Skeletal muscle satellite cell (primary cell): ENCODE results near the gene GLUL.

DNA sequence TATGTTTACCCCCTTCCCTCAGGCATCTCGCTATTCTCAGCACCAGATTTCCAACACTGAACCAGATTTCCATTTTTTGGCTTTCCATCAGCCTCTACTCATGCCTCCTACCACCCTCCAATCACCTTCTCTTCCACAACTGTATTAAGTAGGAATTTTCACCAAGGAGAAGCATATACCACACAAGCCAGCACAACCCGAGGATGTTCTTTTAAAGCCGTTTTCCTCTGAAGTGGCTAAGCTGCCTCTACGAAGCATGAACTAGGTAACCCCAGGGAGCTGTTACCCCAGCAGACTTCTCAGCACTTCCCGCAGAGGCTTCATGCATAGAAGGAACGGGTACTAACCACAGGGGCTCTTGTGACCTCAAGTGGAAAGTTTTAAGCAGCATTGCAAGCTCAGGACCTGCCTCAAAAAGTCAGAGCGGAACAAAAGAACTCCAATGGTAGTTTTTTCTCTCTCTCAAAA is 41.2 kb downstream of the STX6 start:
- CAGE, long polyA plus RNA = no peak

GRCh38 chr1:181040282-181040940 is 6.6 kb downstream of the MR1 start:
- CAGE, long polyA plus RNA = no peak

GRCh38 chr1:181128632-181129649 is 40.4 kb downstream of the IER5 start:
- CAGE, long polyA plus RNA = no peak

GRCh38 chr1:181161306-181161867 is 72.9 kb downstream of the IER5 start:
- CAGE, long polyA plus RNA = no peak

DNA sequence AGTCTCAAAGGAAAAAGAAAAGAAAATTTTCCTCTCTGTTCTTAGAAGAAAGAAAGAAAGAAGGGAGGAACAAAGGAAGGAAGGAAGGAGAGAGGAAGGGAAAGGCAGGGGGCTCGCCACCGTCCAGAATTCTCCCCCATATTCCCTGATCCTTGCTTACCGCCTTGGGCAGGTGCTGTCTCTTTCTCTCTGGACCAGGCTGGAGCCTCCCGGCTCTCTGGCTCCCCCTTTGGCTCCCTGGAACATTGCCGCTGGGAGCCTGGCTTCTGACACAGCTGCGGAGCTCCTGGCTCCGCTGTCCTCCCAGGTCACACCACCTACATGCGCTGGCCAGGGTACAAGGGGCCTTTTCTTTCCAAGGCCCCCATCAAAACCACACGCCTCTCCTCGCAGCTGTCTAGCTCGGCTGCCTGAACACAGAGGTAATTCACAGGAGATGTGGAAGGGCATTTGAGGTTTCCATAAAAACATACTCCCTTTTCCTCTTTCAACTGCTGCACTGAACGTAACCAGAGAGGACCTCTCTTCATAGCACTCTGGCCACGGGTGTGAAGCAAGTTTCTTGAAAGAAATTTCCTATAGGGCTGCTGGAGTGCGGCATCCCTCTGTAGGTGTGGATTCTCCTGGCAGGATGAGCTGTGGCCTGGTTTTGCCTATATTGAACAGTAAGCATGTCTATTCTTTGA is 7.5 kb upstream of the ZNF648 start:
- CAGE, long polyA plus RNA = no peak

DNA sequence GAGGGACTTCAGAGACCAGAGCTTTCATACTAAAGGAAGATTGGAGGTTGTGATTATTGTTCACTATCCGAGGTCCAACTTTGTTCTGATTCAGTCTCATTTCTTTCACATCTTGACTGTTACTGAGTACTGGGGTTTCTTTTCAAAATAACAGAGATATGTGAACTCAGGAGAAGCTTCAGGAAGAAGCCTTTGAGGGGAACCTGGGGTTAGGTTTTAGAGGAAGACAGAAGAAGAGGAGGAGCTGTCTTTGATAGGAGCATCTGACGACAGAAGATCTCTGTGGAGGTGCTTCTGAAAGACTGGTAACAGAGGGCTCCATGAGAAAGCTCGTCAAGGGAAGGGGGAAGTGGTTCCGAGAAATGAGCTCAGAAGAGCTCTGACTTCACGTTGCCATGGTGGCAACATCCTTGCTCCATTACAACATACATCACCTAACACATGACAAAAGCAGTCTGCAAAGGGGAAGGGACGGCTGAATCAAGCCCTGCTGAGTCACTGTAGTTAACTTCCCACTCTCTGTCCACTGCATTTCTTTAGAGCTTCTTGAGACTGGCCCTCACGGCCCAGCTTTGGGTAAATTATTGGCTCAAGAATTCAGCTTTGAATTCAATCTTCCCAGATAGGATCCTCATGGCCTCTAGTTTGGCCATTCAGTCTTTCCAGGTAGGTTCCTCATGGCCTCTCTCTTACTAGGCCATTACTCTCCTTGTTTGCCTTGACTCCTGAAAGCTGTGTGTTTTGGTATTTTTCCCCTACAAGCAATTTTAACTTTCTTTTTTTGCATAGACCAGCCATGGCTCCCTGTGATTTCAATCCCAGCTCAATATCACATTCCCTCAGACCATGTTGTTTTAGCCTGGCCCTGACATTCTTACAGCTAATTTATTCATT is 87.9 kb upstream of the ZNF648 start:
- CAGE, long polyA plus RNA = no peak

- CAGE, long polyA plus RNA = no peak
Observed at GRCh38 chr1:182181377-182181677, 119.8 kb upstream of the ZNF648 start.

GRCh38 chr1:182217946-182218388 is 156.5 kb upstream of the ZNF648 start:
- CAGE, long polyA plus RNA = no peak

DNA sequence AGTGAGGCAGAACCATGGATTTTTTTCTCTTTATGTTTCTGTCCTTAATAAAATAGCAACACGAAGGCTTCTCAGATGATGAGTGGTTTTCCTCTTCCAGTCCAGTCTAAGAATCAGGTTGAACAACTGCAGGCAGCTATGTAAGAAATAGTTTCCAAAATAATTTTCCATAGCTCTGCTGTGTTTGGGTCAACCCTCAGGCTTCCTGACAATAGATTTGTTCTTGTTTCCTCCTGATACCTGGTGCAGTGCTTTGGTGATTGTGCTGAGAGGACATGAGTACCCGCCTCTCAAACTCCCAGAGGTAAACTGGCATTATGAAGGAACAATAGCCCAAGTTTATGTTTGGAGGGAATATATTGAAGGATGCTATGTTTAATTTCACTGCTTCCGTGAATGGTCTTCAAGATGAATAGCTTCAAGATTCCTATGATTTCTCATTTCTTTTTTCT is 150.0 kb downstream of the GLUL start:
- CAGE, long polyA plus RNA = no peak

DNA sequence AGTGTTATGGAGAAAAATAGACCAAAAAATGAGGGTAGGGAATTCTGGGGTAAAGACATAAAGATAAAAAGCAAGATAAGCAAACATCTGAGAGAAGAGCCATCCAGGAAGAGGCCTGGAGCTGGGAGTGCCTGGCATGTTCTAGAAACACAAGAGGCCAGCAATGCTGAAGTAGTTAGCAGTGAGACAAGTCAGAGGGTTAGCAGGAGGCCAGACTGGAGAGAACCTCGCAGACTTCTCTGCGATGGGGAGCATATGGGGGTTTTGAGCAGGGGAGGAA is 113.2 kb downstream of the GLUL start:
- CAGE, long polyA plus RNA = no peak

DNA sequence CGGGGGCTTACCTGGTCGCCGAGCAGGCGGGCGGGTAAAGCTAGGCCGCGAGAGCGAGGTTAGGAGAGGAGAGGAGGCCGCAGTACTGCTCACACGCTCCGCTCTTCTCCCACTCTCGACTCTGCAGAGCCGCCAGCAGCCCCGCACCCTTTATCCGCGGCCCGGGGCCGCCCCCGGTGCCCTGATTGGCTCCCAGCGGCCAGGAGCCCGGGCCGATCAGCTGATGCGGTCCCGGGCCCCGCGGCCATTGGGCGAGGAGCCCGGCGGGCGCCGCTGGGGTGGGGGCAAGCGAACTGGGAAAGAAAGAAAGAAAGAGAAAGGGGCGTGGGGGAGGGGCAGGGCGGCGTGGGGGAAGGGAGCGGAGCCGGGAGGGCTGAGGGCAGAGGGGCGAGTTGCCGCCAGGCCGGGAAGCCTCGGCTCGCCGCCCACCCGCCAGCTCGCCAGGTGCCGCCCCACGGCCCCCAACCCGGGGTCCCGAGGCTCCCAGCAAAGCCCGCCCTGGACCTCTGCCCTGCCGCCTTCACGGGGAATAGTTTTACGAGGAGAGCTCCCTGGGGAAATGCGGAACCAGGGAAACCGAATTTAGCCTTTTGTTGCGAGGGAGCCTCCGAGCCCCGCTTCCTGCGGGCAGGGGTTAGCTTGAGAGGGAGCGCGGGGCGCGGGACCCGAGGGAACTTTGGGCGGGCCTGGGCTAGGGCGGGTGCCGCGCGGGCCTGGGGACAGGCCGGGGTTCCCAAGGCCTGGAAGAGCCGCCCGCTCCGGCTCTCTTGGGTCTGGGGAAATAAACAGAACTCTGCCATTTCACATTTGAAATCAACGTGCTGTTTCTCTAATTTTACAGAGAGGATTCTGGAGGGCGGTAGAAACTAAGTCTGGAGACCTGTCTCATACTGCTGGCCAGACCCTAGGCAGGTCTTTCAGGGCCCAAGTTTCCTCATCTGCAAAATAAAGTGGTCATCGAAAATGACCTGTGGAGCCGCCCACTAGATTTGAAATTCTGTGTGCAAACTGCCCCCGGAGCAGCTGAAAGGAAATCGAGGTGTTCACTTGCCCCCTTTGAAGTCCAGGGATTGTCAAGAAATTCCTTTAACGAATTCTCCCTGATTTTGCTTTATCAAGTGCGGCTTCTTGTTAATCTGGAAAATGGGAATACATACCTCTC is at the start of gene GLUL:
Gene GLUL (minus strand): TSS at position 123 of the 1,162 bp plus-strand sequence.
- CAGE, long polyA plus RNA = no peak

- CAGE, long polyA plus RNA = no peak
Observed at GRCh38 chr1:182840625-182840937, 1.4 kb downstream of the DHX9 start.

DNA sequence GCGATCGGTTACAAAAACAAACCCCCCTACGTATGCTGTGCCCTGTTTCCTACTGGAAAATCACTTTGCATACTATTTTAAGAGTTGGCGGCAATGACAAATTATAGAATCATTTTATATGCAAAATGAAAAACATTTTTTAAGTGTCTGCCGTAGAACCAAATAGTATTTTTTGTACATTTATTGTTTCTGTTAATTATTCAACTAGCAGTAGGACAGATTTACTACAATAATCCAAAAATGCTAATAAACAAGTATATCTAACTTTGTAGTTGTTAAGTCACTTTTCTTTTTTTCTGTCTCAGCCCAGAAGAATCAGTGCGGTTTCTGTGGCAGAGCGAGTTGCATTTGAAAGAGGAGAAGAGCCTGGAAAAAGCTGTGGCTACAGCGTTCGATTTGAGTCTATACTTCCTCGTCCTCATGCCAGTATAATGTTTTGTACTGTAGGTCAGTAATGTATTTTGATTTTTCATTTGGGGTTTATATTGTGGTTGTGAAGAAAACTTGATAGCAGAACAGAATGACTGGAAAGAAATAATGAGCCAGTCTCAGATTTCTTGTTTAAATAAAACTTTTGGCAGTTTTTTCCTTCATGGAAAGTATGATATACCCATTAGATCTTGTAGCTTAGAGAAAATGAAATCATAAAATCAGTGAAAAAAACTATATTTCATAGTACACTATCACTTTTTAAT is 27.1 kb downstream of the DHX9 start:
- CAGE, long polyA plus RNA = no peak

- CAGE, long polyA plus RNA = no peak
Observed at GRCh38 chr1:182873023-182873559, 33.9 kb downstream of the DHX9 start.

DNA sequence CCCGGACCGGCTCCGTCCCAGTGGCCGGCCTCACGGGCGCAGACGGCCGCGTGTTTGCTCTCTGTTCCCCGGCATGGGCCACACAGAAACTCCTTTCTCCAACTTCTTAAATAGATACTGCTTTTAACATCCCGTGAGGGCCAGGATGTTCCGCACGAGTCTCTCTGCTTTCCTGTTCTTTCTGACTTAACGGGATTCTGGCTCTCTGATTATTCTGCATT is 875 bp downstream of the LAMC1 start:
- CAGE, long polyA plus RNA = no peak

GRCh38 chr1:183096876-183097392 is 73.7 kb downstream of the LAMC1 start:
- CAGE, long polyA plus RNA = no peak

DNA sequence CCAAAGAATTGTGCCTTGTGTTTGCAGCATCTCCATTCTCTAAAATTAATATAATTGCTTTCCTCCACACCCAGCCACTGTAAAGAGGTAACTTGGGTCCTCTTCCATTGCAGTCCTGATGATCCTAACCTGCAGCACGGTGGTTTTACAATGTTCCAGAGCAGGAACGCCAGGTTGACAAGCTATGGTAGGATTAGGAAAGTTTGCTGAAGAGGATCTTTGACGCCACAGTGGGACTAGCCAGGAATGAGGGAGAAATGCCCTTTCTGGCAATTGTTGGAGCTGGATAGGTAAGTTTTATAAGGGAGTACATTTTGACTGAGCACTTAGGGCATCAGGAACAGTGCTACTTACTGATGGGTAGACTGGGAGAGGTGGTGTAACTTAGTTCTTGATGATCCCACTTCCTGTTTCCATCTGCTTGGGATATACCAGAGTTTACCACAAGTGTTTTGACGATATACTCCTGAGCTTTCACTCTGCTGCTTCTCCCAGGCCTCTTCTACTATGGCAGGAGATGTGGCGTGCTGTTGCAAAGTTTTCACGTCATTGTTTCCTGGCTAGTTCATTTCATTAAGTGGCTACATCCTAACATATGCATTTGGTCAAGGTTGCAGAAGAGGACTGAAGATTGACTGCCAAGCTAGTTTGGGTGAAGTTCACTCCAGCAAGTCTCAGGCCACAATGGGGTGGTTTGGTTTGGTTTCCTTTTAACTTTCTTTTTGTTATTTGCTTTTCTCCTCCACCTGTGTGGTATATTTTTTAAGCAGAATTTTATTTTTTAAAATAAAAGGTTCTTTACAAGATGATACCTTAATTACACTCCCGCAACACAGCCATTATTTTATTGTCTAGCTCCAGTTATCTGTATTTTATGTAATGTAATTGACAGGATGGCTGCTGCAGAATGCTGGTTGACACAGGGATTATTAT is 41.3 kb upstream of the LAMC2 start:
- CAGE, long polyA plus RNA = no peak

GRCh38 chr1:183272219-183272561 is 86.1 kb downstream of the LAMC2 start:
- CAGE, long polyA plus RNA = no peak

GRCh38 chr1:183286901-183287885 is 101.1 kb downstream of the LAMC2 start:
- CAGE, long polyA plus RNA = no peak

- CAGE, long polyA plus RNA = no peak
Observed at GRCh38 chr1:183304495-183305124, 113.6 kb downstream of the NMNAT2 start.